Occipital lobe (tissue), 2 donors: ENCODE measurements around a stretch of chr18.

DNA sequence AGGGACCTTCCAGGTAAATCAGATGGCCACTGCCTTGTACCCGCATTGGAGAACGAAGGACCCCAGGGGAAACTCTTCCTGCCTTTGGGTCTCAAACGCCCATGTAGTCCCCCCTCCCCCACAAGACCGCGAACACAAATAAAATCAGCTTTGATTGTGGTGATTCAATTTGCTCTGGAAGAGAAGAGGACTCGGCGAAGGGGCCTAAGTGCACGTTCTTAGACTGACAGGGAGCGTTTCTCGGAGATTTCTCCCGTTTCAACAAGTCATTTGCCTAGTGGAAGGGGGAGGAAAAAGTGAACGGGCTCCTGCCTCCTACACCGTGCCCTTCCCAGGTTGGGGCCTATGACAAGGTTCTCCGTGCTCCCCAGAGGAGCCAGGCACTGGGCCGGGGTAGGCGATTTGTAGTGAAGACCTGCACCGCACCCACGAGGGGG lies 843 bp upstream of the APCDD1 start:
- RAMPAGE, long total RNA: no peak

DNA sequence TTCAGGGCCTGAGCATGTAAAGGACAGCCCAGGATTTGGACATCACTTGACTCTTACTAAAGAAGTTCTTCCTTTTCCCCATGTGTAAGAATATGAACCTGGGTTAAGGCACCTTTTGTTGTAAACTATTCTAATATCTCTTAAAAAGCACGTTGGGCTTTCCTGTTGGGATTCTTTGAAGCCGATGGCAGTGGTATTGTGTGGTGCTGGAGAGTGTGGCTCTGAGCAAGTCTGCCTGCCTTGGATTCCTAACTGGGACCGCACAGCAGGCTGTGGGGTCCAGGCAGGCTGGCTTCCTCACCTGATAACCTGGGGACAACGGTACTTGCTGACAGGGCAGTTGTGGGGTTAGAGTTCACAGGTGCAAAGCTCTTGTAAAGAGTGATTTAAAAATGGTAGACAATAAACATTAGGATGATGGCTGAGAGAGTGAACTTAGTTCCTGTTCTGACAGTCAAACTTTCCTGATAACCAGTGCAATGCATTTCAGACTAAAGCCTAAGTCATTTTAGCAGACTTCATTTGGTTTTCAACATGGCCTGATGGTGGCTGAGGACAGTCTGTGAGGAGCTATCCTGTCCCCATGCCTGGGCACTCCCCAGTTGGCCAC lies 30.0 kb downstream of the NAPG start:
- RAMPAGE, long total RNA: no peak

GRCh38 chr18:10607510-10607892 lies 81.7 kb downstream of the NAPG start:
- RAMPAGE, long total RNA: no peak

DNA sequence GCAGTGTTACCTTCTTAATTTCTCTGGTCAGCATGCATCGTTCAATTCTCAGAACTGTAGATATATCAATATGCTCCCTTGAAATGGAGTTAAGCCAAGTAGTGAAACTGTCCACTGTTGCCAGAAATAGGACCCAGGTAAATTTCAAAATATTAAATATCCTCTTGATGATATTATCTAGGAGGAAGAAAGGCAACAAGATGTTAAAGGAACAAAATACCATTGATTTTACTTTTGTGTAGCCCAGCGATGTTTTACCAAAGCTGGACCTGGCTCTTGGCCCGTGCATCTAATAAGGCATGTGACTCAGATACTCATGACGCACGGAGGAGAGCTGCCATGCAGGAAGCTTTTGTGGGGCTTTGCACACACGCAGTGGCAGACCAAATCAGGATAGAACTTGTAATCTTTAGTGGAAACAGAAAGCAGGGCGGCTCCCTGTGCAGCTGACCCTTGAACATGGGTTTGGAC lies 189.8 kb downstream of the NAPG start:
- RAMPAGE, long total RNA: no peak

- RAMPAGE, long total RNA: no peak
These were observed 28.1 kb upstream of the PIEZO2 start for GRCh38 chr18:11177534-11177824.

DNA sequence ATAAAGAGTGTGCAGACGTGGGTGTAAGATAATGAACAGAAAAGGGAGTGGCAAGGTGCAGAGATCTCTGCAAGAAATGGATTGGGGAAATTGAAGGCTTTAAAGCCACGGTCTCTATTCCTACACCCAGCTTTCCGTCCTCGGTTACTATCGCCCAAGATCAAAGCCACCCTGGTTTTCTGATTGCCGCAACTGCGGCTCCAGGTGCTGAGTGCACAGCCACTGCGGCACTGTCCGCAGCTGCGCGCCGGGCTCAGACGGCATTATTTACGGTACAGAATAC lies 285 bp upstream of the GNAL start:
- RAMPAGE, long total RNA: no peak

DNA sequence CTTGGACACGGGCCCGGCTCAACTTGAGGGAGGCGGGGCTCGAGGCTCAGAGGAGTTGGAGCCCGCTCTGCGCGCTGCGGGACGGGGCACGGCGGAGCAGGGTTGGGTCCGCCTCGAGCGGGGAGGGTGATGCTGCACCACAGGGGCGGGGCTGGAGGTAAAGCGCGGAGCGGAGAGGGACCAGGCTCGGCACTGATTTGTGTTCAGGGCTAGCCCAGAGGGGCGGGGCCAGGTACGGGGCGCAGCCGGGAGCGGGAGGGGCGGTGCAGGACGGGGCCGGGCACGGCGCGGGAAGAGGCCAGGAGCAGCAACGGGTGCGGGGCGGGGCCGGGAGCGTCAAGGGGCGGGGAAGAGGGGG lies 354 bp upstream of the IMPA2 start:
- RAMPAGE, long total RNA: no peak

DNA sequence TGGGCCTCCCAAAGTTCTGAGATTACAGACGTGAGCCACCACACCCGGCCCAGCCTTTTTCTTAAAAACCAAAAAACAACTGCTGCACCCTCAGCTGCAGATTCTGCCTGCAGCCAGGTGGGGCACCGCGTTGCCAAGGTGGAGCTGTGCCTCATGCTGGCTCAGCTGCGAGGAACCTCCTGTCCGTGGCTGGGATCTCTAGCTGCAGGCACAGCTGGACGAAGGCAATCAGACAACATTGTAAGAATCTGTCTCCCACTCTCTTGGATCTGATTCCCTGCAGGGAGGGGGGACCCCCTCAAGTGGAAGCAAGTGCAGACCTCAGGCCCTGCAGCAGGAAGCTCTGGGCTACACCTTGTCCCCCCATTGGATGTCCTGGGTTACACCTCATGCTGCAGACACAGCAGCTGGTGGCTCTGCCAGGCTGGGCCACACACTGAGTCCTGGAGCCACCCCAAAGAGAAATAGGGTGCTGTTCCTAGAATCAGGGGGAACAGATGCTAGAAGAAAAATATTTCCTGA lies 24.1 kb downstream of the CIDEA start:
- RAMPAGE, long total RNA: no peak

- RAMPAGE, long total RNA: no peak
These were observed 19.9 kb downstream of the TUBB6 start for GRCh38 chr18:12327808-12328376.

GRCh38 chr18:12333803-12334831 lies 26.1 kb downstream of the TUBB6 start:
- RAMPAGE, long total RNA: no peak

GRCh38 chr18:12448858-12449960 lies 41.5 kb downstream of the PRELID3A start:
- RAMPAGE, long total RNA: no peak

DNA sequence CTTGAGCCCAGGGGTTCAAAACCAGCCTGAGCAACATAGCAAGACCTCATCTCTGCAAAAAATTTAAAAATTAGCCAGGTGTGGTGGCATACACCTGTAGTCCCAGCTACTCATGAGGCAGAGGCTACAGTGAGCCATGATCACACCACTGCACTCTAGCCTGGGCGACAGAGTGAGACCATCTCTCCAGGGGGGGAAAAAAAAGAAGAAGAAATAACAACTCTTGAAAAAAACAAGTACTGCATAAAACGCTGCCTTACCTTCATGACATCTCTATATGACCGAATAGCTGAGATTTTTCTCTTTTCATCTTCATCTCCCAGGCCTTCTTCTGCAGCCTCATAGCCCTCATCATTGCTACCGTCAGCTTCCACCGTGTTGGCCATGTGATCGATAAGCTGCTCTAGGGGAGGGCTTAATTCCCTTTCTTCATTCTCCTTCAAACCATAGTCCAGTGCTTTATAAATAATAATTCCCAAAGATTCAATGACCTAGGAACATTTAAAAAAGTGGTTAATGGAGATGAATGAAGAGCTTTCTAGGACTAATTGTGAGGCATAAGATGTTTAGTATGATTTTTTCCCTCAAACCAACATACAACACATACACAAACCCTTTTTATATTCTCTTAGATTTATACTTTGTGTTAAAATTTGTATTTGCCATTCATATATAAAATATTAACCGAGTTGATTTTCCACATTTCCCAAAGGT lies 111.3 kb downstream of the SPIRE1 start:
- RAMPAGE, long total RNA: no peak

- RAMPAGE, long total RNA: no peak
These were observed 17.6 kb downstream of the PSMG2 start for GRCh38 chr18:12720323-12720866.

- RAMPAGE, long total RNA: no peak
These were observed 3.5 kb downstream of the PTPN2 start for GRCh38 chr18:12880479-12881061.

GRCh38 chr18:12883184-12884145 lies 572 bp downstream of the PTPN2 start:
- RAMPAGE, long total RNA: no peak

- RAMPAGE, long total RNA: no peak
These were observed 3.0 kb upstream of the SEH1L start for GRCh38 chr18:12944811-12945263.

- RAMPAGE, long total RNA: no peak
These were observed 870 bp upstream of the SEH1L start for GRCh38 chr18:12946484-12947797.

DNA sequence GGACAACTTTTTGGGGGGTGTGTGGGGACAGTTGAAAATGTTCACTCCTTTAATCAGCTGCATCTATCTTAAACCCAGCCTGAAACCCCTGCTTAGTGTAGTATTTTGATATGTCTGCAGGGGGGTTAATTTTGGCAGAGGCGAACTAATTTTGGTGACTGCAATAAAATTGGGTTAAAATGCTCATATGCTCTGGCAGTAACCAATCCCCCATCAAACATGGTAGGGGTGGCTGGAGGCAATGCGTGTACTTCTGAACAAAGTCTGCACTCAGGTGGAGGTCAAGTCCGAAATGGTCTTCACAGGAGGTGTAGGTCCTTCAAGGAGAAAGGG lies 1.9 kb upstream of the LDLRAD4 start:
- RAMPAGE, long total RNA: no peak

DNA sequence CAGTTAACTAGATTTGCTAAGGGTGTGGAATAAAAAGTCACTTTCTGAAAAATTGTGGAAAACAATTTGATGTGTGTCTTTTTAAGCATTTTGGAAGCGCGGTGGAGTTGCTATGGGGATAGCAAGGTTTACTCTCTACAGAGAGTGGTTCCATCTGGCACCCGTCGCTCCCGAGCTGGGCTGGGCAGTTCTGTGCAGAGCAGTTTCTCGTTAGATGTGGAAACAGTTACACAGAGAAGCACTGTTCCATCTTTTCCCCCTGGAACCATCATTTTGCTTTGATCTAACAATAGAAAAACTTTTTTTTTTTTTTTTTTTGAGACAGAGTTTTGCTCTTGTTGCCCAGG lies 17.4 kb downstream of the LDLRAD4 start:
- RAMPAGE, long total RNA: no peak

- RAMPAGE, long total RNA: no peak
These were observed 209.7 kb downstream of the LDLRAD4 start for GRCh38 chr18:13428125-13428816.